Skeletal muscle tissue (tissue), 7 donors: Measurements from ENCODE around the gene FGL2.

DNA sequence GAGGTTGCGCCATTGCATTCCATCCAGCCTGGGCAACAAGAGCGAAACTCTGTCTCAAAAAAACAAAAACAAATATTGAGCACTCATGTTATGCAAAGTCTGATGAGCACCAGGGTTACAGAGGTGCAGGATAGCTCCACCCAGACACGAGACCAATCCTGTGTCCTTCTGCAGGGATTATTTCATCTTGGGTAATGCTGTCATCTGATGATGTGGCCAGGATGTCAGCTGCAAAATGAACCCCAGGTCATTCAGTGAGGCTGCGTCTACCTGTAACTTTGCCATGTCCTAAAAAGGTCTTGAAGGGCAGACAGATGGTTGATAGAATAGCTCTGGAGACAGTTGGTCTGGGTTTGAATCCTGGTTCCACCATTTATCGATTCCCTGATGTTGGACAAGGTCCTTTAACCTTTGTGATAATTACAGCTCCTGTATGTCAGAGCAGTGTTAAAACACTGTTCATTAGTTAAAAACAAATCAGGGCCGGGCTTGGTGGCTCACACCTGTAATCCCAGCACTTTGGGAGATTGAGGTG, 11.9 kb downstream of the POR start:
- PRO-cap, 3 experiments: no peak in any of the 3 experiments
- RAMPAGE, long total RNA: no peak
- RRBS, 2 experiments: no CpG with 5 or more reads among the region's 6 CpGs

GRCh38 chr7:75968431-75969044, 25.9 kb downstream of the TMEM120A start:
- PRO-cap, 3 experiments: peak in 2 of 3 experiments; most common plus-strand start chr7:75968906 (in 2); most common minus-strand start chr7:75968848 (in 2)
- RAMPAGE, long total RNA: no peak
- RRBS, 2 experiments: 26 to 30% methylated on average over 6 to 7 of the region's 17 CpGs

DNA sequence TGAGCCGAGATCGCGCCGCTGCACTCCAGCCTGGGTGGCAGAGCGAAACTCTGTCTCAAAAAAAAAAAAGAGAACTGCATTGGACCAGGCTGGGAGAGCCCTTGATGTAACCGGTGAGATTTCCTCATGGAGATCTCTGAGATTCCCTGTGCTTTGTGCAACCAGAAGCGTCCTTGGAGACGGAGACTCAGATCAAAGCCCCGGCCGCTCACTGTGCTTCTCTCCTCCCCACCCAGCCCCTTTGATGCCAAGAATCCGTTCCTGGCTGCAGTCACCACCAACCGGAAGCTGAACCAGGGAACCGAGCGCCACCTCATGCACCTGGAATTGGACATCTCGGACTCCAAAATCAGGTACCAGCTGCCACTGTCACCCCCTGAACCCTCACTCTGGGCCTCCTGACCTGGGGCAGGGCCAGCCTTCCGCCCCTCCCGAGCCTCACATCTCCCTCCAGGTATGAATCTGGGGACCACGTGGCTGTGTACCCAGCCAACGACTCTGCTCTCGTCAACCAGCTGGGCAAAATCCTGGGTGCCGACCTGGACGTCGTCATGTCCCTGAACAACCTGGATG, 11.0 kb downstream of the TMEM120A start:
- PRO-cap, 3 experiments: no peak in any of the 3 experiments
- RAMPAGE, long total RNA: no peak
- RRBS, 2 experiments: 23 to 29% methylated on average over 6 of the region's 23 CpGs

- PRO-cap, 3 experiments: no peak in any of the 3 experiments
- RAMPAGE, long total RNA: no peak
- RRBS, 2 experiments: no CpG with 5 or more reads among the region's 9 CpGs
Observed at GRCh38 chr7:76049257-76049883, 1.5 kb downstream of the MDH2 start.

GRCh38 chr7:76066191-76066781, 18.4 kb downstream of the MDH2 start:
- PRO-cap, 3 experiments: no peak in any of the 3 experiments
- RAMPAGE, long total RNA: no peak
- RRBS, 2 experiments: no CpG with 5 or more reads among the region's 15 CpGs

DNA sequence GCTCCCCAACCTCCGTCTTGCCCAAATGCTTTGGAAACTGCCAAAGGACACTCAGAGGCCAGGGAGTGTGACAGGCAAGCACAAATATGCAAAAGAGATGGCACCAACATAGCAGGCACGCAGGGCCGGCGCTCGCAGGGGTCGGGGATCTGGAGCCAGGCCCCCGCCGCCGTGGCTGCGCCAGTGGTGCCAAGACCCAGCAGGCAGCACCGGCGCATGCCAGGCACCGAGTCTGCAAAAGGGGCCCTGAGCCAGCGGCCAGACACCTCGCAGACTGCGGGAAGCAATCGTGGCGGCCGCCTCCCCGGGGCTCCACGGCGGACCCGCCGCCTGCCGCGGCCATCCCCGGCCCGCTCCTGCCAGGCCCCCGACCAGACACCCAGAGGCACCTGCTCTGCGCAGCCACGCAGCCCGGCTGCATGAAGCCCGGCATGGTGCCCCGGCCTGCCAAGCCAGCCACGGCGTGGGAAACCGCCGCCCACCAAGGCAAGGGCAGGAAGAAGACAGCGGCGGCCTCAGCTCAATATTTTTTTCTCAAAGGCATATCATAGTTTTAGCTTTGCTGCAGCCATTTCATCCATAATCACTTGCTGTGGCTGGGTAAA, 51.4 kb upstream of the SRRM3 start:
- PRO-cap, 3 experiments: no peak in any of the 3 experiments
- RAMPAGE, long total RNA: no peak
- RRBS, 2 experiments: 15 to 21% methylated on average over 10 of the region's 40 CpGs

GRCh38 chr7:76260539-76261137, 41.8 kb upstream of the HSPB1 start:
- PRO-cap, 3 experiments: no peak in any of the 3 experiments
- RAMPAGE, long total RNA: no peak
- RRBS, 2 experiments: no CpG with 5 or more reads among the region's 14 CpGs

- PRO-cap, 3 experiments: no peak in any of the 3 experiments
- RAMPAGE, long total RNA: no peak
- RRBS, 2 experiments: 2% methylated on average over 13 of the region's 61 CpGs
Observed at GRCh38 chr7:76267109-76267641, 35.3 kb upstream of the HSPB1 start.

DNA sequence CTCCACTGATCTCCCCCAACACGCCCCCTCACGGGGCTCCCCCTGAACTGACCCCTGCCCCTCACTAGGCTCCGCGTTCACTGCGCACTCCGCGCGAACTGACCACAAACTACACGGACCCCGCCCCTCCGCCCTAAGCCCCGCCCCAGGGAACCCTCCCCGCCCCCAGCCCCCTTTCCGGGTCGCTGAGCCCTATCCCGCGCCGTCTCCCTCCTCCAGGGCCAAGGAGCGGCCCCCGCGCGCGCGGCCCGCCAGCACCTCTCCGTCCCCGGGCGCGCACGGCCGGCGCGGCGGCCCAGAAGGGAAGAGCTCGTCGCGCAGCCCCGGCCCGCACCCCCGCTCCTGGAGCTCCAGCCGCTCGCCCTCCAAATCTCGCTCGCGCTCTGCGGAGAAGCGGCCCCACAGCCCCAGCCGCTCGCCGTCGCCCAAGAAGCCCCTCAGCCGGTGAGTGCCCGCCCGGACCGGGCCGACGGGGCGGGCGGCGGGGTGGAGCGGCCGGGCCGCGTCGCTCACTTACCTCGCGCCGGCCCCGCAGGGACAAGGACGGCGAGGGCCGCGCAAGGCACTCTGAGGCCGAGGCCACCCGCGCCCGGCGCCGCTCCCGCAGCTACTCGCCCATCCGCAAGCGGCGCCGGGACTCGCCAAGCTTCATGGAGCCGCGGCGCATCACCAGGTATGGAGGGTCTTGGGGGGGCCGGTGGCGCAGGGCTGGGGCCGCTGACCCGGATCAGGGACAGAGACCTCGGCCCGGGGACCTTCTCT, 19.9 kb upstream of the HSPB1 start:
- PRO-cap, 3 experiments: peak in 3 of 3 experiments; most common plus-strand start position 214 of the sequence (in 1); most common minus-strand start position 100 of the sequence (in 3)
- RAMPAGE, long total RNA: no peak
- RRBS, 2 experiments: 3% methylated on average over 52 of the region's 95 CpGs

DNA sequence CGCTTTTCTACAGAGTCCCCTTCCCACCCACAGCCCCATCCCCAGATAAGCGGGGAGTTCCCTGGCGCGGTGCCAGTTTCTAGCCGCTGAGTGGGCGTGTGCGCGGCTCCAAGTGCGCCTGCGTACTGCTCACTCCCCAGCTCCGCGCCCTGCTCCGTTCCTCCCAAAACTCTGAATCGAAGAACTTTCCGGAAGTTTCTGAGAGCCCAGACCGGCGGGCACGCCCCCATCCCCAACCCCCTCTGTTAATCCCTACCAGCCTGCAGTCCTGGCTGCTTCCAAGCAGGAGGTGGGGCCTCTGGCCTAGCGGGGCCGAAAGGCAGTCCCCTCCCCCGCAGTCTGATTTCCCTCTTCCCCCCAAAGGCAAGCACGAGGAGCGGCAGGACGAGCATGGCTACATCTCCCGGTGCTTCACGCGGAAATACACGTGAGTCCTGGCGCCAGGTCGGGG, 991 bp downstream of the HSPB1 start:
- PRO-cap, 3 experiments: peak in 3 of 3 experiments; most common plus-strand start position 360 of the sequence (in 2); most common minus-strand start position 127 of the sequence (in 2)
- RAMPAGE, long total RNA: start-site peak on the plus strand centred at position 364 of the sequence, 60 bp wide, 290 and 124 reads in 2 replicates
- RRBS, 2 experiments: under 1 to 2% methylated on average over 5 of the region's 30 CpGs

DNA sequence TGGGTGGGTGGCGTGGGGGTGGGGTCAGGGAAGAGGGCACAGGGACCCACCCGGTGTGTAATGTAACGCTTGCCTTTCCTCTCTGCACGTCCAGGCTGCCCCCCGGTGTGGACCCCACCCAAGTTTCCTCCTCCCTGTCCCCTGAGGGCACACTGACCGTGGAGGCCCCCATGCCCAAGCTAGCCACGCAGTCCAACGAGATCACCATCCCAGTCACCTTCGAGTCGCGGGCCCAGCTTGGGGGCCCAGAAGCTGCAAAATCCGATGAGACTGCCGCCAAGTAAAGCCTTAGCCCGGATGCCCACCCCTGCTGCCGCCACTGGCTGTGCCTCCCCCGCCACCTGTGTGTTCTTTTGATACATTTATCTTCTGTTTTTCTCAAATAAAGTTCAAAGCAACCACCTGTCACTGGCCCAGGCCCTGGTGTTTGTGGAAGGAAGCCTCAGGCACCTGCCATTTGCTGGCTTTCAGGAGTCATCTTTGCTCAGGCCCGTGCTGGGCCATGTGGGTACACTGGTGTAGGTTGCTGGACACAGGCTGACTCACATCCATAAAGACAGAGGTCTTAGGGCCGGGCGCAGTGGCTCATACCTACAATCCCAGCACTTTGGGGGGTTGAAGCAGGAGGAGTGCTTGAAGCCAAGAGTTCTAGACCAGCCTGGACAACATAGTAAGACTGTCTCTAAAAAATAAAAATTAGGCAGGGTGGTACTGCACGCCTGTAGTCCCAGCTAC, 1.6 kb downstream of the HSPB1 start:
- PRO-cap, 3 experiments: peak in 2 of 3 experiments; most common plus-strand start position 551 of the sequence (in 1); most common minus-strand start position 482 of the sequence (in 2)
- RAMPAGE, long total RNA: start-site peak on the minus strand centred at position 317 of the sequence, 45 bp wide, 56 and 96 reads in 2 replicates
- RRBS, 2 experiments: under 1 to 3% methylated on average over 3 to 4 of the region's 20 CpGs

DNA sequence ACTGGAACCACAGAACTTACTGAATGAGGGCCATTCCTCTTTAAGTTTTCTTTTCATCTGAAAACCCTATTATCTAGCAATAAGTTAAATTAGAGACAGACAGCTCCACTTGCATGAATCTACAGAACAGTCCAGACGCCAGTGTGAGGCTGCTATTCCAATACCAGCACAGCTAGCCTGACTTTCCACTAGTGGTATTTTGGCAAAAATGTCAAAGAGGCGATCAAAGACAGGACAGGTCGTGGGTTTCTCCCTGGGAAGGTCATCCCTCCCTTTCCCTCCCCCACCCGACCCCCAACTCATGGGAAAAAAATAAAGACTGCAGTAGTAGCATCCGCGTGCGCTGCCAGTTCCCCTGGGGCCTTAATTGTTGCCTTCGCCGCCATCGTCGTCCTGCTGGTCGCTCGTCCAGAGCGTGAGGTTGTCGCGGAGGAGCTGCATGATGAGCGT, 26.8 kb downstream of the HSPB1 start:
- PRO-cap, 3 experiments: no peak in any of the 3 experiments
- RAMPAGE, long total RNA: no peak
- RRBS, 2 experiments: no CpG with 5 or more reads among the region's 17 CpGs

DNA sequence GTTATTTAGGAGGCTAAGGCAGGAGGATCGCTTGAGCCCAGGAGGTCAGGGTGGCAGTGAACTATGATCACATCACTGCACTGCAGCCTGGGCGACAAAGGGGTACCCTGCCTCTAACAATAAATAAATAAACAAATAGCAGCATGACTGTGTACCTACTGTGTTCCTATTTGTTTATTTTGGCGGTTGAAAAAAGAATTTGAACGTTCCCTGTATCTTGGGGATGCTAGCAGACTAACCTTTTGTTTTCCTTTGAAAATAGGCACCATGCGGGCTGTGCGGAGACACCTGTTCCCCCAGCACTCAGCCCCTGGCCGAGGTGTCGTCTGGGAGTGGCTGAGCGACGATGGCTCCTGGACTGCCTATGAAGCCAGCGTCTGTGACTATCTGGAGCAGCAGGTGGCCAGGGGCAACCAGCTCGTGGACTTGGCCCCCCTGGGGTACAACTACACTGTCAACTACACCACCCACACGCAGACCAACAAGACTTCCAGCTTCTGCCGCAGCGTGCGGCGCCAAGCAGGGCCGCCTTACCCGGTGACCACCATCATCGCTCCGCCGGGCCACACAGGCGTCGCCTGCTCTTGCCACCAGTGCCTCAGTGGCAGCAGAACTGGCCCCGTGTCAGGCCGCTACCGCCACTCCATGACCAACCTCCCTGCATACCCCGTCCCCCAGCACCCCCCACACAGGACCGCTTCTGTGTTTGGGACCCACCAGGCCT, 20.9 kb downstream of the DTX2 start:
- PRO-cap, 3 experiments: no peak in any of the 3 experiments
- RAMPAGE, long total RNA: no peak
- RRBS, 2 experiments: no CpG with 5 or more reads among the region's 29 CpGs

GRCh38 chr7:76839243-76839819, 192.8 kb downstream of the SPDYE17 start:
- PRO-cap, 3 experiments: no peak in any of the 3 experiments
- RAMPAGE, long total RNA: no peak
- RRBS, 2 experiments: no CpG with 5 or more reads among the region's 3 CpGs

DNA sequence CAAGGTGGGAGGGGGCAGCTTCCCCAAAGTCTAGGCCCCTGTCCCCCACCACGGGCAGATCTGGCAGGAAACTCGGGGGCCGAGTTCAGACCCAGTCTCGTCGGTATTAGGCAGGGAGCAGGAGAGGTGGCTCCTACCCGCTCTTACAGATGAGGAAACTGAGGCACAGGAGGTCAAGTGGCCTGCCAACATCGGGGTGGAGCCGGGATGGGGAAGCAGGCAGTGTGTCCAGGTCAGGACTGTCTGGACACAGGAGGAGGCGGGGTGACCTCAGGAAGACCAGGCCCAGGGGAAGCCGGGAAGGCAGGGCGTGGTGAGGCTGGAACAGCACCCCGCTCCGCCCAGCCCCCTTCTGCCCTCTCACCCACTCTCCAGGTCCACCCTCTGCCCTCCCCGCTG, 26.2 kb downstream of the SPDYE17 start:
- PRO-cap, 3 experiments: no peak in any of the 3 experiments
- RAMPAGE, long total RNA: no peak
- RRBS, 2 experiments: no CpG with 5 or more reads among the region's 14 CpGs

GRCh38 chr7:77197885-77198483, 1.6 kb downstream of the FGL2 start:
- PRO-cap, 3 experiments: no peak in any of the 3 experiments
- RAMPAGE, long total RNA: no peak
- RRBS, 2 experiments: no CpG with 5 or more reads among the region's 7 CpGs

DNA sequence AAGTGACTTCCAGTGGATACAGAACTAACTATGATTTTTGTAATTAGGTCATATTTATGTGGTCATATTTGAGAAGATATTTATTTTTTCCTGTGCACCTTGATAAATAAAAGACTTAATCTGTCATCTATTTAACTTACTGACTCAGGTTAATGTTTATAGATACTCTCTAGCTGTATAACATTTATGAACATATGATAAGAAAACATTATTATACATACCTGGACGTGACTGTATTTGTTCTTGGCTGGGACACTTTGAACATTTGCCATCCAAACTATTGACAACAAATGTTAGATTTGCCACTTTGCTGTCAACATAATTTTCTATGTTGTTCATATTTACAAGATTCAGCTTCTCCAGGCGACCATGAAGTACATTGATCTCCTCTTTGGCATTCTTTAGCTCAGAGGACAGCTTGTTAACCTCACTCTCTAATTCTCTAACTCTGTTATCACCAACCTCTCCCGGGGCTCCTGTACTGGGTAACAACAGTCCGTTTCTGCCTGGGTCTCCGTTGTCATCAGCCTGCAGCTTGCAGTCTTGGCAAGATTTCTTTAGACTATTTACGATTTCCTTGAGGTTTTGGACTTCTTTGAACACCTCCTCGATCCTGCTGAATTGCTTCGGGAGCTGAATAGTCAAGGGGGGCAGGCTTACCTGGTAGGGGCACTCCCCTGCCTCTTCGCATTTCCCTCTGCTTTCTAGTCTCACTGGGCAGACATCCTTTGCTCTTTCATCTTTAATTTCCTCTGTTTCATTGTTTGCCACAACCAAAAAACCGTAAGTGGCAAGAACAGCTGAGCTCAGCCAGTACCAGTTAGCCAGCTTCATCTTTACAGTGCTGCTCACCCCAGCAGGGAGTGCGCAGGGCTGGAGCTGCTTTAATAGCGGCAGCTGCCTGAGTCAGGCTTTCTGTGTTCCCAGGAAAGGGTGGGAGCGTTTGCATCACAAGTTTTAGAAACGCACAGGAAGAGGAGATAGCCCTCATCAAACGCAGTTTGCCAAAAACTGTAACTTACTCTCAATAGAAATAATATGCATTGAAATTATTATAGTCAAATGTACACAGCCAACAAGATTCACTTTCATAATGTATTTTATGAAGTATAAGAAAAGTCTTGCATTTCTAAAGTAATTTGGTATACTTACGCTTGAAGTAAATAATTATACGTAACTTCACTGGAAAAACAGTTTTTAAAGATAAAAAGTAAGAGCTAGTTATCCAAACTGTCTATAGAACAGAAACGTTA, at the start of gene FGL2:
Gene FGL2, minus strand, starts transcription at position 860 of the 1,253 bp plus-strand sequence.
- PRO-cap, 3 experiments: peak in 2 of 3 experiments; most common minus-strand start position 889 of the sequence (in 2)
- RAMPAGE, long total RNA: no peak
- RRBS, 2 experiments: no CpG with 5 or more reads among the region's 18 CpGs

GRCh38 chr7:77219502-77220021, 19.9 kb upstream of the FGL2 start:
- PRO-cap, 3 experiments: no peak in any of the 3 experiments
- RAMPAGE, long total RNA: no peak
- RRBS, 2 experiments: no CpG with 5 or more reads among the region's 5 CpGs

GRCh38 chr7:77223384-77224099, 23.9 kb upstream of the FGL2 start:
- PRO-cap, 3 experiments: no peak in any of the 3 experiments
- RAMPAGE, long total RNA: no peak
- RRBS, 2 experiments: no CpG with 5 or more reads among the region's 2 CpGs

- PRO-cap, 3 experiments: no peak in any of the 3 experiments
- RAMPAGE, long total RNA: start-site peak on the plus strand at chr7:77282215-77282493, 40 and 15 reads in 2 replicates
- RRBS, 2 experiments: no CpG with 5 or more reads among the region's 8 CpGs
Observed at GRCh38 chr7:77281856-77282932, 82.6 kb upstream of the FGL2 start.